Cytotoxic T cell (primary cell): ENCODE measurements around the gene MAML3.

GRCh38 chr4:139153367-139154179, 23.4 kb downstream of the ELF2 start:
- PRO-cap, 2 experiments: no peak in any of the 2 experiments

DNA sequence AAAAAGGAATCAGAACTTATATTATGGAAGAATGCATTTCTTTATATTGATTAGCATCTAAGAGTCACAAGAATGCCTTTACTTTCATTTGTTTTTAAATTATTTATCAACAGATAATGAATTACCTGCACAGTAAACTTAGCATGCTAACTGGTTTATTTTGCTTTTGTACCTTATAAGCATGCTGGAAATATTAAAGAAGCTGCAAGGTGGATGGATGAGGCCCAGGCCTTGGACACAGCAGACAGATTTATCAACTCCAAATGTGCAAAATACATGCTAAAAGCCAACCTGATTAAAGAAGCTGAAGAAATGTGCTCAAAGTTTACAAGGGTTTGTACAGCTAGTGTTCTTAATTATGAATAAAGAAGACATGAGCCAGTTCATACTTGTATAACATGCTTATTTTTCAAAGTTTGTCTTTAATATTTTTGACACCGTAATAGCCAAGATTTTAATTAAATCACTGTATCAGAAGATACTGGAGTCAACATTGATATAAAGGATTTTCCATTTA, 57.3 kb upstream of the NDUFC1 start:
- PRO-cap, 2 experiments: no peak in any of the 2 experiments

GRCh38 chr4:139535833-139536279, 20.2 kb downstream of the SETD7 start:
- PRO-cap, 2 experiments: no peak in any of the 2 experiments

DNA sequence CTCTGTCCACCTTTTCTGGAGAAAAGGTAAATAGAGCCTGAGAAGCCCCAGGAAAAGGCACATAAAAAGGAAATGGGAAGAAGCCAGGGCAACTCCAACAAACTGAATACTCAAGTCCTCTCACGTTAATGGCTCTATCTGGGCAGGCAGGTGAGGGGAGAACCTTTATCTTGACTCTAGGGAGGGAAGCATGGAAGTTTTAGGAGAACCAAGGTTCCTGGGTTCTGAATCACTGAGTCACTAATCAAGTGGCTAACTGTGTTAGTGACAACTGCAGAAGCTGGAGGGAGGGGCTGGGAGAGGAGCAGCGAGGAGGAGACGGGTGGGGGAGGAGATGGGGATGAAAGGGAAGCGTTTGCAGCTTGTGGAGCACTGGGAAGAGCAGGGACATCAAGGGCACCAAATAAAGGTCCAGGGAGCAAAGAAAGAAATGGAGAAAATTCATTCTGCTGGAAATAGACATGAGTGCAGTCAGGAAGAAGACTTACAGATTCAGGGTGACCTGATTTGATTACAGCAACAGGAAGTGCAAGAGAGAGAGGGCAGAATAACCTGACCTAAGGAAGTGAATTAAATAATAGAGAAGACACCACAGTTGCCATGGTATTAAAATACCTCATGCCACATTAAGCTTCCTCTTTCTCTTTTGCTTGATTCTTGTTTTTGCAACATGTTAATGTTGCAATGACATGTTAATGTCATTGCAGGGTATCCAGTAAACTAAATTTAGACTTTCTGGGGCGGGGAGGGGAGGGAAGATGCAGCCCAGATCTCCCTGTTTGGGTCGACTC, 4.5 kb upstream of the SETD7 start:
- PRO-cap, 2 experiments: peak in 2 of 2 experiments; most common plus-strand start position 642 of the sequence (in 1); most common minus-strand start position 481 of the sequence (in 2)

DNA sequence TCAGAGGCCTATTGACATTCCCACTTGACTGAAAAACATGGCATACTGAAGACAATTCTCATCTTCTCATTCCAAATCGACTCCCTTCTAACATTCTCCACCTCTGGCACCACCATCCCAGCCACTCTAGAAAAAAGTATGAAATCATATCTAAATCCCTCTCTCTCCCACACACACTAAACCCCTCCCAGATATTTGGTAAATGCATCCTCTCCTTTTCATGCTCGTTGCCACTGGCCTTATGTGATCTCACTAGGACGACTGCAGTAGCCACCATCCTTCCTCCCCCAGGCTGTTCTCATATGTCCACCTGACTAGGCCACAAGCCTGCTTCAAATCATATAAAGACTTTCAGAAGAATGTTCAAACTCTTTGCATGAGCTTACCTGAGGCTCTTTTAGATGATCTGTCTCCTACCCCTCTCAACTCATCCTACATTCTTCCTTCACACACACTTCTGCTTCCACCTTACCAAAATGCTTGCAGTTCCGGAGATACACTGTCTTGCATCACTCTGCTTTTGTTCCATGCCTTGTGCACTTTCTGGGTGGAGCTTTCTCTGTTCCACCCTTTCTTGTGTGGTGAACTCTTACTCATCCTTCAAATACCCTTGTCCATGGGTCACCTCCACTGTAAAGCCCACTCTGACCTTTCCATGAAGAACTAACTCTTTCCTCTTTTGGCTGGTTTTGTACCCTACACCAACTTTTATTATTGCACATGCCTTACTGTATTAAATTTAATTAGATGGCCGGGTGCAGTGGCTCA, 18.6 kb upstream of the MGST2 start:
- PRO-cap, 2 experiments: no peak in any of the 2 experiments

GRCh38 chr4:139757915-139758390, 92.3 kb downstream of the MGST2 start:
- PRO-cap, 2 experiments: no peak in any of the 2 experiments

GRCh38 chr4:139764046-139764550, 98.5 kb downstream of the MGST2 start:
- PRO-cap, 2 experiments: no peak in any of the 2 experiments

GRCh38 chr4:139841766-139842018, 176.1 kb downstream of the MGST2 start:
- PRO-cap, 2 experiments: peak in 1 of 2 experiments; most common plus-strand start chr4:139841852 (in 1)

DNA sequence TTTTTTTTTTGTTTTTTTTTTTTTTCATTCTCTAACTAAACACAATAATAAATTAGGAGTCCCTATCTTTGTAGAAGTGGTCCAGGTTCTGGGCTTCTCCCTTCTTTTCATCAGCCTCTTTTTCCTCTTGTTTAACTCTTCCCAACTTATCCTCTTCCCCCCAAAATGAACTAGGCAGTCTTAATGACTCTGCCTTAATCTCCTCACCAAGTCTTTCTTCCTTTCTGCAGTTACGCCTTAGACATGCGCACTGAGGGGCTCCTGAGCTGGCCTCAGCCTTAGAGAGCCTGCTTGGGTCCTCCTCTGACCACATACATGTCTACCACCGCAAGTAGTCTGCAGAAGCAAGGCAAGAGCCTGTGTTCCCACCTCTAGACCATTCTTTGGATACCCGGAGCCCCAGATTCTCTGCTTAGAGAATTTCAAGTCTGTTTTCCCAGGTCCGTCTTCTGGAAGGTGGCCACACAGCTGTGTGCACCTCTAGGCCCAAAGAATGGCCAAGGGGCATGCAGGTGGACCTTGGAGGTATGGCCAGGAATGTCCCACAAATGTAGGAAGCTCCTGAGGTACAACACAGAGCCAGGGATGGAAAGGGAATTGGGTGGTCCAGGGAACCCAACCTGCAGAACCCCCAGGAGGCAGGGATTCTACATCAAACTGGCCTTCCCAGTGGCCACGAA, 200.0 kb downstream of the MGST2 start:
- PRO-cap, 2 experiments: no peak in any of the 2 experiments

- PRO-cap, 2 experiments: no peak in any of the 2 experiments
These were observed 221.7 kb downstream of the MGST2 start for GRCh38 chr4:139887245-139887805.

GRCh38 chr4:139901376-139901839, 235.8 kb downstream of the MGST2 start:
- PRO-cap, 2 experiments: no peak in any of the 2 experiments

DNA sequence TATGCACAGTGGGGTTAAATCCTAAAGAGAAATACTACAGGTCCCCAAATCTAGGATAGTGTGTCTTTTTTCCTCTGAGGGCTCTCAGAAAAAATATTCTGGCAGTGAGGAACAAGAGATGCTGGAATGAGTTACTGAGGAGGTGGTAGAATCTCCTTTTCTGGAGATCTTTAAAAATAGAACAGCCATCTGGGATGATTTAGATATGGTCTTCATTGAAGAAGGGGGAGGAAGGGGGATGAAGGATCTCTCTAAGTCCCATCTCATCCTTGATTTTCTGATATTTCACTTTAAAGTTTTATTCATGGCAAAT, 235.0 kb downstream of the MAML3 start:
- PRO-cap, 2 experiments: no peak in any of the 2 experiments

- PRO-cap, 2 experiments: no peak in any of the 2 experiments
These were observed 234.4 kb downstream of the MAML3 start for GRCh38 chr4:139919507-139920117.

GRCh38 chr4:139988827-139989202, 165.2 kb downstream of the MAML3 start:
- PRO-cap, 2 experiments: no peak in any of the 2 experiments

DNA sequence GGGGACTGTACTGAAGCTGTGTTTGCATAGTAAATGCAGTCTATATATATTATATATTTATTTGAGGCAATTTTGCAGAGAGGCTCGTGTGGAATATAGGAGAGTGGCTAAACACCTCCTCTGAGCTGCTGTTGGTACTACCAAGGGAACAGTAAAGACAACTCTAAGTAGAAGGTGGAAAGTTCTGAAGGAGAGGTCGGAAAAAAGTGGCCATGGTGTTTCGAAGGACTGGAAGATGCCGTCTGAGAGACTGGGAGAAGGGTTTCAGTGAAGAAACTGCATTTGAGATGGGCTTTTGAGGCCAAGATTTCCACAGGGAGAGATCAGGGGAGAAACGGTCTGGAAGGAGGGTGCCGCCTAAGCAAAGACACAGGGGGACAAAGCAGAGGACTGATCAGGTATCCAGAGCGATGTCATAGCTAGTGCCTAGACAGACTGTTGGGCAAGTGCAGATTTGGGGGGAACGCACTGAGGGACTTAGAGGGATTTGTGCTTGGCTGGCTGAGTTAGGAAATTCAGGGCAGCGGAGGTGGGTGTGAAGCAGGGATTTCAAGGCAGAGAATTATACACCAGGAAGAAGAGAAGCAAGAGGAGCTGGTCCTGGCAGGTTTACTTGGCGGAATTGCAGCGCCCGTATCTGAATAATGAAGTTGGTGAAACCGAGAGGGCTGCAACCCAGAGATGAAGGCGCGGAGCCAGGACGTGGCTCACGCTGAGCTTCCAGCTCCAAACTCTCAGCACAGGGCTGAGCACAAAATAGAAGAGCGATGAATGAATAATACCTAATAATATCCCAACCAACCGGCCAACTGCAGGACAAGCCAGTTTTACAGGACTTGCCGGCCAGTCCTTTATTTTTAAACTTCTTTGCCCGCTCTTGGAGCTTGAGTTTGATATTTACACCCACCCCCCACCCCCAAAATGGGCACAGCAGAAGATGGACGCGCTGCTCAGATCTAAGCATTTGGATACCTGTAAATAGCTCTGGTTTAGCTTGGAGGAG, 106.9 kb downstream of the MAML3 start:
- PRO-cap, 2 experiments: no peak in any of the 2 experiments

DNA sequence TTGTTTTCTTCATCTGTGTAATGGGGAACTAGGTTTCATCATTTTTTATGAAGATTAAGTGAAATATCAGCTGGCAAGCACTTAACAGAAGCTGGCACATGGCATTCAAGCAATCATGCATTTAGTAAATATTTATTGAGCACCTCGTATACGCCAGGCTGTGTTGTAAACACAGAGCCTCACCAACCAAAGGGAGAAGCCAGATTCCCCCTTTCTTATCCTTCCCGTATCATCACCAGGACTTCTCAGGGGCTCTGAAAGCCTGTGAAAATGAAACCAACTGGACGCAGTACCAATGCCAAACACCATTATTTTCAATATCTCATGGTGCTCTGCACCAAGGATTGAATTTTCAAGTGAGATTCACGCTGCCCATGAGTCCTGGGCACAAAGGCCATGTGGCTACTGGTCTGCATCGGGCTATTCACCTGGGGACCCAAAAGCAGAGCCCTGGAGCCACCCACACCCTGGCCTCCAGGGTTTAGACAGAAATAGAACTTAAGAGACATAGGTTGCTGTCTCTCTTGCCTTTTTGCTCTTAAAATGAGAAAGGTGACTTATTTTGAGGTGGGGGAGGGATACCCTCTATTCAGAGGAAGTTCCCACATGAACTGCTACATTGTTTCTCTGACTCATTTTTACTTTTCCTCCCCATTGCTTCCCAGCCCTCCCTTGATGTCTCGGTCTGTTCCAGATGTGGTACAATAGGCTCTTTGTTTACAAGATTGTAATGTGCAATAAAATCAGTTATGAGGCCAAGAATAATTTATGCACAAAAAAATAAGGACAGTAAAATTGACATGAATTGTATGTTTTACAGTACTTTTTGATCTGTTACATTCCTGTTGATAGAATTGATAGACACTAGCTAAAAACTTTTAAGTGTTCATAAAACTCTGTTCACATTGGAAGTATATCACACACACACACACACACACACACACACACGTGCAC, 55.4 kb downstream of the MAML3 start:
- PRO-cap, 2 experiments: no peak in any of the 2 experiments

DNA sequence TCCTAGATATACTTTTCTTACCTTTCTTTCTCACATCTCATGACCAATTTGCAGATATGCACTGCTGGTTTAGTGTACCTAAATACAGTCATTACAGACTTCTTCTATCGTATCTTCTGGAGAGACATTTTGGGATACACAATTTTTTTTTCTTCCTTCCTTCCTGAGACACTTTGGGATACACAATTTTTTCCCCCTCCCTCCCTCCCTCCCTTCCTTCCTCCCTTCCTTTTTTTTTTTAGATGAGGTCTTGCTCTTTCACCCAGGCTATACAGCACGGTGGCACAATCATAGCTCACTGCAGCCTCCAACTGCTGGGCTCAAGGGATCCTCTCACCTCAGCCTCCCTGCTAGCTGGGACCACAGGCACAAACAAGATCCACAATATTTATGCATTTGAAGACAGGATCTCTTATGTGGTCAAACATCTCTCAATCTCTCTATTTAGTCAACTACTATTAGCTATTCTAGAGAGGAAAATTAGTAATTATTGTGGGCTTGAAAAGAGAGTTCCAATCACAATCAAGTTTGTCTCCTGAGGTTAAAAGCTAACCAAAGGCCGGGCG, 34.5 kb downstream of the MAML3 start:
- PRO-cap, 2 experiments: no peak in any of the 2 experiments

GRCh38 chr4:140126201-140127665, 27.3 kb downstream of the MAML3 start:
- PRO-cap, 2 experiments: no peak in any of the 2 experiments

DNA sequence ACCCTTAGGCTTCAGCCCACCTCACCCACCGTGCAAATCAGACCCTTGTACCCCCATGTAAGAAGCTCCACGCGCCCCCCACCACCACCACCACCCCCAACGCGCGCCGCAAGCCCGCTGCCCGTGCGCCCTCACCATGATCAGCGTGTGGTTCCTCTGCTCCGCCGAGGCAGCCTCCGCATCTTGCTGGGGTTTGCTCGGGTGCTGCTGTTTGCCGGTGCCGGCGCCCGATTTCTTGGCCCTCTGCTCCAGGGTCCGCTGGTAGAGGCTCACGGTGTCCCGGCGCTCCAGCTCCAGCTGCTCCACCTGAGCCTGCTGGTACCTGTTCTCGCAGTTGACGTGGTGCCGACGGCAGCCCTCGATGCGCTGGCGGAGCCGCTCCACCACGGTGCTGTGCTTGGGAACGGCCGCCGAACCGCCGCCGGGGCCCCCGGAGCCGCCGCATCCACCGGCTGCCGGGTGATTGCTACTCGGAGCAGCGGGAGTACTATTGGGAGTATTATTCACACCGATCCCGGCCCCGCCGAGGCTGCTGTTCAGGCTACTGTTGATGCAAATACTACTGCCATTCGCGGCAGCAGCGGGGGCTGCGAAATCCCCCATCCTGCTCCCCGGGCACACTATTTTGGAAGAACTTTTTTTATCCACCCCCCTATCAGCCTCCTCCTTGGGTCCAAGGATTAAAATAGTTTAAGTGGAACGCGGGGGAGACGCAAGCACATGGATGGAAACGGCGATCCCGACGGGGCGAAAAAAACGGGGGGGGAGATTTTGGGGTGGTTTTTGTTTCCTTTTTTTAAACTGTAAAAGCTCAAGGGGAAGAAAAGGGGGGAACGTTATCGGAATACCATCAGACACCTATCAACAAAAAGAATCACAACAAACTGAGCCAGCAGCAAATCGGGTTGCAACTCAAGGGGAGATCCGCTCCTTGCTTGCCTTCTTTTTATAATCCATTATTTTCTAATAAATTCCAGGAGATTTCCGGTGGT, 963 bp downstream of the MAML3 start:
- PRO-cap, 2 experiments: peak in 1 of 2 experiments; most common plus-strand start position 879 of the sequence (in 1); most common minus-strand start position 609 of the sequence (in 1)

- PRO-cap, 2 experiments: peak in 2 of 2 experiments; most common plus-strand start chr4:140154206 (in 2); most common minus-strand start chr4:140154096 (in 2)
These were observed at the start of gene MAML3 for GRCh38 chr4:140153717-140154602. Gene MAML3 (minus strand): TSS chr4:140154184.